Iris pigment epithelial cell (primary cell): ENCODE measurements around a stretch of chr14.

DNA sequence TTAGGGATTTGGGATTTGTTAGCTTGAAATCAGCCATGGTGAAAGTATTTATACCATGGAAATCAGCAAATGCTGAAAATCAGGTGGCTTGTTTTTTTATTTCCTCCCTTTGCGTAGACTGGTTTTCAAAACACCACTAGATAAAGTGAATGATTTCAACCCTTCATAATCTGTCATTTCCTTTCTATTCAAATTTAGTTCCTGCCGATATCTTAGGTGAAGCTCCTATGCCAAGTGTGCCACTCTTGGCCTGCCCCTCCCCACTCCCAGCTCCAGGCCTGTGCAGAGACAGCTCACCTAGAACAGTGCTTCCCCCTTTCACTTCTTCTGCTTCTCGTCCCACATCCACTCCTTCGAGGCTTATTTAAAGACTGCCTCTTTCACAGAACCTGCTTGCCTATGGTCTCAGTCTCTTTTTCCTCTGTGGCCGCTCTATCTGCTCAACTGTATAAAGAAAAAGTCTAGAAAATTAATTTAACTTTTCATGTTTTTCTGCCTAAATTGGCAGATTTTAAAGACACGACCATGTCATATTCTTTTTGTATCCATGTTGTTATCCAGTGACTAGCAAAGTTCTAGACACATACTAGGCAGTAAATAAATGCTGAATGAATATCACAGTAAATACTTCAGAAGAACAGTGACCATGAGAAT lies 473.9 kb downstream of the RAD51B start:
- RRBS: no CpG with 5 or more reads among the region's 6 CpGs

DNA sequence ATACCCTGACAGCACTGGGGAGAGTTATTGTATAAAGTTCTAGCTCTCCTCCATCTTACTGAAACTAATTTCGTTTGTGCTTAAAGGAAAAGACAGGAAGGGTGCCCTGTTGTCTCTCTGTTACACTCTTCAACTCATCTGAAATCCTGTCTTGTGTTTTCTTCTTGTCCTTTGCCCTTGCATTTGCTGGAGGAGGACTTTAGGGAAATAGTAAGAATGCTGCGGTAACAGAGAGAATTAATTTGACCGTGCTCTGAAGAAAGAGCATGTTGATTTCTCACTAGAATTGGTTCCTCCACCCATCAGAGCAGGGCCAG lies 341.5 kb downstream of the ZFP36L1 start:
- RRBS: no CpG with 5 or more reads among the region's 3 CpGs

DNA sequence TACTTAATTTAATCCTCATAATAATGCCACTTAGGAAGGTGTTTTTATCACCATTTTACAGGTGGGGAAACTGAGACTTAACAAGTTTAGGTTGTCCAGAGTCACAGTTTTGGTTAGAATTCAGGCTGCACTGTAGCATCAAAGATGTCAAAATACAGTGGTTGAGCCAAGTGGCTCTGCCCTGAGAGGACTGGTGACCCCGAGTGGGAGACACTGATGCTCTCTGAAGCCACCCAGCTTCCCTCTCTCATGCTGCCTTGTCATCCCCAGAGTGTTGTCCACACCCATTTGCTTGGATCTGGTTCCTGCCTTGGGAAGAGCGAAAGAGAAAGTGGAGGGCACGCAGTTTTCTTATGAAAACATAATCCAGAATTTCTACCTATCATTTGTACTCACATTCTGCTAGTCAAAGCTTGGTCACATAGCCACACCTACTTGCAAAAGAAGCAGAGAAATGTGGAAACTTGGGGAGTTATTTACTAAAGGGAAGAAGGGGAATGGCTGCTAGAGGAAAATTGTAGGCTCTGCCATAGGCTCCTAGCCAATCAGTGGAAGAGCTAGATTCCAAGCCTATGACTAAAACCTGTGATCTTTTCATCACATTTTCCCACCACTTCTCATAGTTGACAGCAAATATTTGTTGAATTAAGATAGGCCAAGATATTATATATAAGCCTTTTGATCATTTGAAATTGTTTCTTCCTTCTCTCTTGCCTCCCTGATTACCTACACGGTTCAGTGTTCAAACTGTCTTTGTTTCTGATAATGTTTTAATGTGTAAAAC lies 326.4 kb downstream of the ZFP36L1 start:
- RRBS: no CpG with 5 or more reads among the region's 4 CpGs

GRCh38 chr14:68585482-68586261 lies 207.2 kb downstream of the ZFP36L1 start:
- RRBS: 5% methylated on average over 3 of the region's 24 CpGs

- RRBS: no CpG with 5 or more reads among the region's 15 CpGs
Measured at GRCh38 chr14:68596550-68597337, 196.1 kb downstream of the ZFP36L1 start.

DNA sequence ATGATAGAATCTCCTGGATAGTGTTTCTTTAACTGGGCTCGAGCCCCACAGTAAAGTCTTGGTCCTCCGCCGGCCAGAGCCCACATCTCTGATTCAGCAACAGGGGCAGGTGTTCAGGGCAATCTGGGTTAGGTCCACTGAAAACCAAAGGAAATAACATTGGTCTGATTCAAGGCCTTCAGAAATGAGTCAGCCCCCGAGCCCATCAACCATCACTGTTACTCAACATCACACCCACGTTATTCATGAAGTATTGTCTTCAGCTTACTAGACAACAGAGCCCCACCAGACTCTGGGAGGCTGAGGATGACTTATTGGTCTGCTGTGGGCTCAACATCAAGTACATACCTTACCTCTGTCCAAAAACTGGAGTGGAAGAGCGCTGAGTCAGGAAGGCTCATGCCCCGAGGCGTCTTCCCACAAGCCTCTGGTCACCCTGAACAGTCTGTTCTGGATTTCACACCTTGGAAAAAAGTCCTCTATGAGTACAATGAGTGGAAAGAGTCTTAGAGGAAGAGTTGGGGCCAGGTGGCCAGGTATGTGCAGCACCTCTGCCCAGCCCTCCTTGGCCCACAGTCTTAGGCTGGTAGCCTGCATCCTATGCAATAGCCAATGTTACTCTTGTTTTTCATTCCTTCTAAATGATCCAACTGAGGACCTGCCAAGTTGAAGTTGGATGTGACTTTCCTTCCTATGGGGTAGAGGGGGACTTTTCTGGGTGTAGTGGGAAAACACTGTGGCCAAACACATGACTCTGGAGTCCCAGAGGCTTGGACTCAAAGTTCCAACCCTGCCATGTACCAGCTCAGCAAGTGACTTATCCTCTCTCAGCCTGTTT lies 97.4 kb downstream of the ZFP36L1 start:
- RRBS: no CpG with 5 or more reads among the region's 8 CpGs

GRCh38 chr14:68734124-68734622 lies 58.7 kb downstream of the ZFP36L1 start:
- RRBS: no CpG with 5 or more reads among the region's 9 CpGs

DNA sequence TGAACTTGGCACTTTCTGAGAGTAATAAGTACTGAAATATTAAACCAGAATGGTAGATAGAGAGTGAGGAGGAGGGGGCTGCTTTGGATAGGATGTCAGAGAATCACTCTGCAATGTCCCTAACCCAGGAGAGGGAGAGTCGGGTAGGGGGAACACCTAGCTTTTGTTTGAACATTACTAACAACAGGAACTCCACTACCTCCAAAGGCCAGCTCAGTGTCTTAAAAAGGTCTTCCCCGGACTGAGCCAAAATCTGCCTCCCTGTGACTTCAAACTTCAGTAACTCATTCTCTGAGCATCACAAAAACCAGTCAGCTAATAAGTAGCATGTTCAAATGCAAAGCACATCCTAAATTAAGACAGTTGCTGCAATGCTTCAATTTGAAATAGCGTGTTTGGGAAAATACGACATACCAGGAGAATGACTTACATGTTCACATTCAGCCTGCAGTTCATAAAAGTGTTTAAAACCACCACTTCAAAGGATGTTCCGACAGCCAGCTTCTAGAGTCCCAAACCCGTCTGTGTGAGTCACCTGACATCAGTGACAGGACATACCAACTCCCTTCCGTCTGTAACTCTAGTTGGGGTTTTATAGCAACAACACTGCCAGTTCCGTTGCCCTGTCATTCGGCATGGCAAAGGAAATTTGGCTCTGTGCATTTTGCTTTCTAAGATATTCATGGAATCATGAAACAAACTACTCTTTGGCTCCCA lies 13.1 kb downstream of the ZFP36L1 start:
- RRBS: no CpG with 5 or more reads among the region's 9 CpGs

GRCh38 chr14:68789638-68789756 lies 3.4 kb downstream of the ZFP36L1 start:
- RRBS: no CpG with 5 or more reads among the region's 5 CpGs

DNA sequence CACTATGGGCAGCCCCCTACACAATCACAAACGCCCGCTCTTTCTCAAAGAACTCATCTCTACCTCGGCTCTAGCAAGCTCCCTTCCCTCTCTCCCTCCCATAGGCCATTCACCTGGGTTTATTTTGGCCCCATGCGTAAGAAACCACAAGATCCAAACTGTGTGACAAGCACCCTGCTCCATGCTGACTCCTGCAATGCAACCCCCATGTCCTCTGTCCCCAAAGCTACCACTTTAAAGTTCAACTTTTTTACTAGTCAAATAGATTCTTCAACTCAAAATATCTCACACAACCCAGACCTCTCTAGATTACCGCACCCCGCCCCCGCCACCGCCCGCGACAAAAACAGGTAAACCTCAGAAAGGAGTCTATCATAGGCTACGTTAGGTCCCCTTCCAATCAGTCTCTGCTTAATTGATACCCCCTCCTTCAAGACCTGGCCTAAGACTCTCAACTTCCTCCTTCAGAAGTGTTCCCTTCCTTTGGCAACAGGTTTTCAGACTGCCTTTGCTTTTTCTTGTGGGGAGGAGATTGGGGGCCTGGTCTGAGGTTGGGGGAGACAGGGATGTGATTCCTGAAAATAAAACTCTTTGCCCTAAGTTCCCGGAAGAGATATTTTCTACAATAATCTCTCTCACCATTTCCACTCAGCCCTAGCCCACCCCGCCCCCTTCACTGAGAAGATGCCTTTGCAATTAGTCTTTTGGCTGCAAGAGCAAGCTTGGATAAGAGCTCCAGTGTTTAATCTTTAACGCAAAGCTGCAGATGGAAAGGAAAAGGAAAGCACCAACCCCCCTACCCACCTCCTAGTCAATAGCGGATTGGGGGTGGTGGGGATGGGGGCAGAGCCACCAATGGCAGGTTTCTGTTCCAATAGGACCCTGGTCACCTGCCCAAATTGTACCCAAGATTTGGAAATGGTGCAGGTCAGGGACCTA lies 2.1 kb downstream of the ZFP36L1 start:
- RRBS: no CpG with 5 or more reads among the region's 15 CpGs

DNA sequence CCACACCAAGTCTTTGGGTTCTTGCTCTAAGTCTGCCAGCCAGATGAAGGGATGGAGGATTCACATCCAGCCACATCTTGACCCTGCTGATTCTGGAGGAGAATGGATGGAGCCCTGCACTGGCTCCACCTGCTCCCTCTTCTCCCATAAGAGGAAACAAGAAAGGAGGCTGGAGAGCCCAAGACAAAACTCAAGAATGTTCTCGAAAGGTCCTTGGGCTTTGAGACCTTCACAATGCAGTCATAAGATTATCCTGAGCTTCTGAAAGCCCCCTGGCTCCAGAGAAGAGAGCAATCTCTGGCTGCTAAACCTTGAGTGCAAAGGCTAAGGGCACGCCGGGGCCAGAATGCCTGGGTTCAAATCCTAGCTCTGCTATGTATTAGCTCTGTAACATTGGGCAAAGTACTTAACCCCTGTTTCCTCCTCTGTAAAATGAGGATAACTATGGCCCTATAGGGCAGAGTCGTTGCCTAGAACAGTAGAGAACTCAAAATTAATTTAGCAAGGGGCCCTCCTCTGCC lies 20.9 kb upstream of the ZFP36L1 start:
- RRBS: no CpG with 5 or more reads among the region's 4 CpGs

DNA sequence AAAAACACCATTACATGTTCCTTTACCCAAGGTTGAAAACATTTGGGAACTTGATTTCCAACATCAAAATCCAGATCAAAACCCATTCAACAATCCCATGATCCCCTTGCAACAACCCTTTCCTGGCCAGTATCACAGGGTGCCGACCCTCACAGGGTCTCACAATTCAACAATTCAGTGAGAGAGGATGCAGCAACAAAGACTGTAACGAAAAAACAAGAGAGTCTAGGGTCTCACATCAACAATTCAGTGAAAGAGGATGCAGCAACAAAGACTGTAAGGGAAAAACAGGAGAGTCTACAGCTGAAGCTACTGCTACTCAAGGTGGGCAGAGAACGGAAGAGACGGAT lies 22.5 kb upstream of the ZFP36L1 start:
- RRBS: no CpG with 5 or more reads among the region's 4 CpGs

DNA sequence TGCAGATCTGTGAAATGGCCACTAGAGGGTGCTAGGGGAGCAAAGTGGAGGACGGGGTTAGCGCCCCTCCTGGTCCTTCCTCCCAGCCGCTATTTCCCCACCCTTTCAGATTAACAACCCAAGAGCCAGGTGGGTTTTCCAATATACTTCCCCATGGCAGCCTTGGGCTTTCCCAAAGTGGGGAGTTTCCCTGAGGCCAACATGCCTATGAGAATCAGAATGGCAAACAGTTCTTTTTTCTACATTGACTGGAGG lies 67.4 kb downstream of the ACTN1 start:
- RRBS: no CpG with 5 or more reads among the region's 3 CpGs

DNA sequence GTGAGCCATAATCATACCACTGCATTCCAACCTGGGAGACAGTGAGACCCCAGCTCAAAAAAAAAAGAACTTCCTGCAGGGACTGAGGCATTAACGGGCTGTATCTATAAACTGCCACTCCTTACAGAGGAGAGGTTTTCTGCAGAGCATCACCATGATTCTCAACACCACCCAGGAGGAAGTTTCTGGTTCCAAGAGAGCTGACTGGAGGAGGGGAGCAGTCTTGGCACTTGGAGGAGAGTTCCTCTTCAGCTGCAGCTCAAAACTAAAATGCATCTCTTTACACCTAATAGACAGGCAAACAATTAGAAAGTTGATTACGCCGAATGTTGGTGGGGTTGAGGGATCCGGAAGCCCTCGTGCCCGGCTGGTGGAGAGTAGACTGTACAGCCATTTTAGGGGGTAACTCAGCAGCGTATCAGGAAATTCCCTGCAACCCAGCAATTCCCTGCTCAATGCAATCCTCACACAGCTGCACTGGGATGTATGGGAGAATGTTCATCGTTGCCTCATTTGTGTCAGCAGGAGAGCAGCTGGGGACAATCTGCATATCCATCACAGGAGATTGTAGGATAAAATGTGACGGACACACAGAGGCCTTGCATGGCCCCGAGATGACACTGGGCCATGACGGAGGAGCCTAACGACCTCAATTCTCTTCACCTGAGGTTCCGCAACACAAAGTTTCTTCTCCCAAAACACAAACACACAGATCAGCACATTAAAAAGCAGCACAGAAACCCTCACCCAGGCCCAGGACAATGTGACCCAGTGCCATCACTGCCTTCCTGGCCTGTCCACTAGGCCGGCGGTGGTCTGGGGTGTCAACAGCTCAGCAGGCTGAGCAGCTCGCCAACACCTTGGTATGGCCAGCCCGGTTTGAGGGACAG lies 36.5 kb downstream of the ACTN1 start:
- RRBS: 45% methylated on average over 4 of the region's 17 CpGs

- RRBS: no CpG with 5 or more reads among the region's 6 CpGs
Measured at GRCh38 chr14:69004646-69005032, 25.5 kb upstream of the ACTN1 start.

GRCh38 chr14:69005631-69006229 lies 26.6 kb upstream of the ACTN1 start:
- RRBS: 4% methylated on average over 2 of the region's 10 CpGs

- RRBS: no CpG with 5 or more reads among the region's 15 CpGs
Measured at GRCh38 chr14:69042716-69043934, 64.0 kb upstream of the ACTN1 start.

DNA sequence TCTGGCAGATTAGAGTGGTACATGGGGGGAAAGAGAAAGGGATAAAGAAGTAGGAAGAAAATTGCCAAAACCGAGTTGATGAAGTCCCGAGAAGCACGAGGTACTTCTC lies 769 bp upstream of the DCAF5 start:
- RRBS: no CpG with 5 or more reads among the region's 3 CpGs

- RRBS: no CpG with 5 or more reads among the region's 5 CpGs
Measured at GRCh38 chr14:69209258-69209670, 18.0 kb downstream of the EXD2 start.

DNA sequence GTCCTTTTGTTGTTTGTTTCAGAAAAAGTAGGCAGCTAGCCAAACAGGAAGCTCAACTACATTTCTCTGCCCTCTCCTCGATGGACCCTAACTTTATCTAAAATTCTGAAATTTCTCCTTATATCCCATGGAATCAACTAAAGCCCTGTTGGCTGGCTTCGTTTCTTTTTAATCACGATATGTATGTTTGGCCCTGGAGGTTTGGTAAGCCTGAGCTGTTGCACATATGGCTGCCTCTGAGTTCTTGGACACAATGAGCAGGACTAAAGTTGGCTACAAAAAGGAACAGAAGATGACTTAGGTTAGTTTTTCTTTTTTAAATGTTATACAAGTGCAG lies 12.5 kb upstream of the GALNT16 start:
- RRBS: no CpG with 5 or more reads among the region's 3 CpGs